GM06990 (cell line): ENCODE data around the gene PPP1R9A.

- RRBS: no CpG with 5 or more reads among the region's 7 CpGs
Measured at GRCh38 chr7:94367825-94368909, 26.5 kb upstream of the COL1A2 start.

DNA sequence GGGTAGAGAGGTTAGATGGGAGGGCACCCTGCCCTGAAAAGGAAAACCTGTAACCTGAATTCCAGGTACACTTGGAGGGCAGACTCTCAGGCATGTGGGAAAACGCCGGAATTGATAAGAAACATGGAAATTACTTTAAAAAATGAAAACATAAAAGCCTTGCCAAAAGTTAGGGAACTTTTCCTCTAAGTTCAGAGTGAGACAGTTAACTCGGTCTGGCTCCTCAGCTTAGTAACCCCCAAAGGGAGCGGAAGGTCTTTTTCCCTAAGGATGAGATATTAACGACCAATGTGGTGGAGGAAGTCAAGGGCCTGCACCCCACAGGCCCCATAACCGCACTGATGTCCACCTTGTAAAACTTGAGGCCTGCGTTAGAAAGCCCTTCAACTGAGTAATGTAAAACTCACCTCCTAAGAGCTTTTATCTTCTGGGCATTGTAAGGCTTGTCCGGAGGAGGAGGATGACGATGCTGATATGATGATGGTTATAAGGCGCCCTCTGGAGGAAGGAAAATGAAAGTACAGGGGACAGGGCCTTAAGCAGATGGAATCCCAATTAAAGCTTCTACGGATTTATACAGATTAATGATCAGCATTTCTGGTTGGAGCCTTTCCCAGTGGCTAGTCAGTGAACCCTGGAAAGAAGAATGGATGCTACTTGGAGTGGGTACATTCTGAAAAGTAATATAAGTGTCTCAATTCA lies 589 bp downstream of the COL1A2 start:
- RRBS: no CpG with 5 or more reads among the region's 11 CpGs

DNA sequence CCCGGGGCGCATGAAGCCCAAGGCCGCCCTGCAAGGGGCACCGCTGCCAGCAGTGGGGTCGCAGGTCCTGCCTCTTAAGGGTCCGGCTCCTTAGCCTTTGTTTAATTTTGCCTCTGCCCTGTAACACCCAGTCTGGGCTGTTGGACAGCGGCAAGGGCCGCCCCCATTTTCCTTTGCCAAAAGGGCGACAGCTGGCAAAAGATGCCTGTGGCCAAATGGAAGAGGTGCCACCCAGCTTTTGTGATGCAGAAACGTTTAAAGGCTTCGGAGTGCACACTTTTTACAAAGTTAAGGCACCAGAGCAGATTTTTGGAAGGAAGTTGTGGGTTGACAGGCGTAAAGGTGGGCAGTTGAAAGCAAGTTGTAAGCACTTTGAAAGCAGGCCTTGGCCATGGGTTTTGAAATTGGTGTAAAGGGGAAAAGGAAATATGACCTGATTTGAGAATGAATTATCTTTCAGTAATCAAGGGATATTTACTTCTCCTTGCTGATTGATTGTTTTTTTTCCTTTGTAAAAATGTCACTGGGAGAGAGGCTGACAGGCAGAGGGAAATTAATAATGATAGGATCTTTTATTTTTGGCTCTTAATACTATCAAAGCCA lies 1.1 kb downstream of the CASD1 start:
- RRBS: 7% methylated on average over 5 of the region's 12 CpGs

GRCh38 chr7:94907382-94908286 lies at the start of gene PPP1R9A:
Gene PPP1R9A (plus strand): TSS chr7:94907594.
- RRBS: 17% methylated on average over 45 of the region's 96 CpGs

- RRBS: no CpG with 5 or more reads among the region's 1 CpG
Measured at GRCh38 chr7:95401456-95402035, 5.4 kb upstream of the PON3 start.

GRCh38 chr7:95473238-95473875 lies 12.4 kb upstream of the ASB4 start:
- RRBS: no CpG with 5 or more reads among the region's 8 CpGs

GRCh38 chr7:95511701-95512144 lies 26.0 kb downstream of the ASB4 start:
- RRBS: no CpG with 5 or more reads among the region's 3 CpGs

DNA sequence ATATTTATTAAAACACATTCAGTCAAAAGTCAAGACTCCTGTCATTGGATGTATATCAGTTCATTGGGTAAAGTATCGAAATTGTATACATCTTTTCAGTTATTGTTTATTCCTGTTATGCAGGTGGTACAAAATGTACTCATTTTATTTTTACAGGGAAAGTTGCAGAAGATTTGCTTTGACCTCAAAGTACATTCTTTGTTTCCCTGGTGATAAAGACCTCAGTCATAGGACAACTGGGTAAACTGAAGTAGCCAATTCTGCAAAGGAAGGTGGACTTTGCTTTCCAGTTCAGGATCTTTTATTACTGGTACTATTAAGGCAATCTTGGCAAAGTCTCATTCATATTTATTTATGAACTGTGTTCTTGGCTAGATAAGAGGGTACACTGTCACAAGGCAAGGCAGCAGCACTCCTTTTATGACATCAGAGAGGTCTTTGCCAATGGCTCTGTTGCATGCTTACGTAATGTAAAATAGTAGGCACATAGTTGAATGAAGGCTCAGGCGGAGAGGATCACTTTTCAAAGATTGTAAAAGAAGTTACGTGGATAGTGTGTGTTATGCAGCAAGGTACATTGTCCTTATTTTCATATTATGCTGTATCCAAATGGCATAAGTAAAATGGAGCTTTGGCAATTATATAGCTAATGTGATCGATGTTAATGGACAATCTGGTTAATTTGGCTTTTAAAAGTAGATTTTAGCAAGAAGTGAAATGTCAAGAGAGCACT lies 63.7 kb upstream of the PDK4 start:
- RRBS: no CpG with 5 or more reads among the region's 5 CpGs

- RRBS: no CpG with 5 or more reads among the region's 2 CpGs
Measured at GRCh38 chr7:95683917-95684537, 87.7 kb upstream of the PDK4 start.

DNA sequence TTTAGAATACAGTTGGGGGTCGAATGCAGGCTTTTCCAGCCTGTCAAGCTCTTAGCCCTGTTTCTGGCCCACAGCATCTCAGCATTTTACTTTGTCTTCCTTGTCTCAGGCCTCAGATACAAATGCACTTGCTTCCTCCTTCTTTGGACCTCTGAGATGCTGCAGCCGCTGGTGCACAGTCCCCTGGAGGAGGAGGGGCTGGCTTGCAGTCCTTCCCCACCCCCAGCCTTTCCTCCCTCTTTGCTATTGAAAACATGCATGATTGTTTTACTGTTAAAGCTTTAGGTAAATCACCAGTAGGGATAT lies 1.8 kb downstream of the DYNC1I1 start:
- RRBS: no CpG with 5 or more reads among the region's 2 CpGs

DNA sequence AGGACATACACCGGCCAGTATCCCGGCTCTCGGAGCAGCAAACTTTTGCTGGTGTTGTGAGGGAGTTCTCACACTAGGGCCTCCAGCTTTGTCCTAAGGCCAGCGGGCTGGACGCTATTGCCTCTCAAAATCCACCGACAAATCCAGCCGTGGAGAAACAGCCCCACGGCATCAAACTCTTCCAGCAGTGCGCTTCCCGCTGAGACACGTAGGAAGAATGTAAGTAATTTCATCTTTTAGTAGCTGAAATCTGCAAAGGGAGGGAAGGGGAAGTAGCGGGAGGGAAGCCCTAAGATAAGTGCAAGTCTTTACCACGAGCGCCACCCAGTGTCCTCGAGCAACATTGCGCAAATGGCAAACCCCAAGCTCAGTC lies 2.9 kb upstream of the DLX5 start:
- RRBS: 15% methylated on average over 1 of the region's 16 CpGs

GRCh38 chr7:97118349-97119278 lies 1.1 kb downstream of the SDHAF3 start:
- RRBS: no CpG with 5 or more reads among the region's 15 CpGs

DNA sequence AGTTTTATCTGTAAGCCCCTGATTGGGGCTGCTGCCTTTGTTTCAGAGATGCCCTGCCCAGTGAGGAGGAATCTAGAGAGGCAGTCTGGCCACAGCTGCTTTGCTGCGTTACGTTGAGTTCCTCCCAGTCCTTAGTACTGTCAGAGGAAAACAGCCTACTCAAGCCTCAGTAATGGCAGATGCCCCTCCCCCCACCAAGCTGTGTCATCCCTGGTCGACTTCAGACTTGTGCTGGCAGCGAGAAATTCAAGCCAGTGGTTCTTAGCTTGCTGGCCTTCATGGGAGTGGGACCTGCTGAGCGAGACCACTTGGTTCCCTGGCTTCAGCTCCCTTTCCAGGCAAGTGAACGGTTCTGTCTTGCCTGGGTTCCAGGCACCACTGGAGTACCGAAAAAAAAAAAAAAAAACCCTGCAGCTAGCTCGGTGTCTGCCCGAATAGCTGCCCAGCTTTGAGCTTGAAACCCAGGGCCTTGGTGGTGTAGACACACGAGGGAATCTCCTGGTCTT lies 9.0 kb downstream of the SDHAF3 start:
- RRBS: no CpG with 5 or more reads among the region's 10 CpGs

DNA sequence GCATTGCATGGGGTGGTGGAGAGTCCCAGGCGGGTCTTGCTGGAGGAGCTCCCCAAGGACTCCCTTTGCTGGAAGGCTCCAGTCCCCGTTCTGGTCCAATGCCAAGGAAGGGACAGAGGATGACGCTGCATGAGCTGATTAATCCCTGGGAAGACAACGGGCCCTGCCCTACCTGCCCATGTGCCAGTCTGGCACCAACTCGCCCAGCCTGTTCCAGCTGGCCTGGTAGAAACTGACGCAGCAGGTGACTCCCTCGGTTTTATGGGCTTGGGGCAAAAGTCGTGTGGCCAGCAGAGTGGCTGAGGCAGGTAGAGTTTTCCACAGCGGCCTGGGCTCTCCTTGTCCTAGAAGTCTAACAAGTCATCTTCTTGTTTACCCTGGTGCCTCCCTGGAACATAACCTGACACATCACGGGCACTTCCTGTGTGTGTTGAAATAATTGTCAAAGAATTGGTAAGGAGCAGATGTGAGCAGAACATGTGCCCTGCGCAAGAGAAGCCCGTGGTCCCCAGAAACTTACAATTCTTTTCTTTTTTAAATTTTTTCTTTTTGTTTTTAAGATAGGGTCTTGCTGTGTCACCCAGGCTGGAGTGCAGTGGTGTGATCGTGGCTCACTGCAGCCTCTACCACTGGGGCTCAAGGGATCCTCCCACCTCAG lies 20.3 kb upstream of the LMTK2 start:
- RRBS: no CpG with 5 or more reads among the region's 13 CpGs

- RRBS: no CpG with 5 or more reads among the region's 29 CpGs
Measured at GRCh38 chr7:98294391-98295384, 13.2 kb downstream of the BRI3 start.

DNA sequence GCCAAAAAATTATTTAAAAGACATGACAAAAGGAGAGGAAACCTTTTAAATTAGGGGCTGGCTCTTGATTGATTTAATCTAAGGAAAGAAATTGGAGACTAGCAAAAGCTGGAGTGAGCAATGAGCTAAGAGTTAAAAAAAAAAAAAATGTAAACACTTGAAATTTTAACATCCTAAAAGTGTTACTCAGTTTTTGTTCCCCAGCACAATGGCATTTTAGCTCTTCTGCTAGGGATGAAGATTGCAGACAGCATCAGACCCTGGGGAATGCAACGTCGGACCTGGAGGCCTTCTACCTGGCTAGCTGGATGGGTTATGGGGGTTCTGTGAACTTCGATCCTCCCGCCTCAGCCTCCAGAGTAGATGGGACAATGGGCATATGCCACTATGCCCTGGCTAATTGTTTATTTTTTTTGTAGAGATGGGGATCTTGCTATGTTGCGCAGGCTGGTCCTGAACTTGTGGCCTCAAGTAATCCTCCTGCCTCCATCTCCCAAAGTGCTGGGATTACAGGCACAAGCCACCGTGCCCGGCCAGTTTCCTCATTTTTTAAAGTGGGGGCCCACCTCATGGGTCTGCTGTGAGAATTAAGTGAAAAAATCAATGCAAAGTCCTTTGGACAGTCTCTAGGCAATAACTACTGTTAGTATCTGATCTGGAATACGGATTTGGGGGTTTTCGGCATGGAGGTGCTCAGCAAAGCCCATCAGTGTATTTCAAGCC lies 23.9 kb downstream of the BRI3 start:
- RRBS: no CpG with 5 or more reads among the region's 9 CpGs

GRCh38 chr7:98565266-98565608 lies 51.8 kb upstream of the NPTX2 start:
- RRBS: no CpG with 5 or more reads among the region's 2 CpGs

DNA sequence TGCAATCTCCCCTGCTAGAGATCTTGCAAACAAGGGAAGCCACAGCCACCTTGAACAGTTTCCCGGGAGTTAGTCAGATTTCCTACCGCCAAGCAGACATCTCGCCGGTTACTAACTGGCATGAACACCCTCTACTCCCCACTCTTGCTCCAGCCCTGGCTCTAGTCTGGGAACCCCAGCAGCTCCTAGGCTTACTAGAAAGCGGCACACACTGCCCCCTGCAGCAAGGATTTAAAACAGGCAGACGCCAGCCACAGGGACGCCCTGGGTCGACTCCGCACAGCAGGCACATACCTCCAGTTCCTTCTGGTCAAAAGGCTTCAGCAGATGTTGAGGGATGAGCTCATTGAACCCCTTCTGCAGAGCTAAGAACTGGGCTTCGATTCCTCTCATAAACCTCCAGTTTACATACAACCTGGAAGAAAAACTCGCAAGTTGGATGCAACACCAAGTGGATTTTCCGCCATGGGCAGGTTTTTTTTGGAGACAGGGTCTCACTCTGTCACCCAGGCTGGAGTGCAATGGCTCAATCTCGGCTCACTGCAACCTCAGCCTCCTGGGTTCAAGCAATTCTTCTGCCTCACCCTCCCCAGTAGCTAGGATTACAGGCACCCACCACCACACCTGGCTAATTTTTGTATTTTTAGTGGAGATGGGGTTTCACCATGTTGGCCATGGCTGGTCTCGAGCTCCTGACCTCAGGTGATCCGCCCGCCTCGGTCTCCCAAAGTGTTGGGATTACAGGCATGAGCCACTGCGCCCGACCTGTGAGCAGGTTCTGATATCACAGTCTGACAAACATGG lies 106.9 kb downstream of the SMURF1 start:
- RRBS: 100% methylated on average over 1 of the region's 19 CpGs

DNA sequence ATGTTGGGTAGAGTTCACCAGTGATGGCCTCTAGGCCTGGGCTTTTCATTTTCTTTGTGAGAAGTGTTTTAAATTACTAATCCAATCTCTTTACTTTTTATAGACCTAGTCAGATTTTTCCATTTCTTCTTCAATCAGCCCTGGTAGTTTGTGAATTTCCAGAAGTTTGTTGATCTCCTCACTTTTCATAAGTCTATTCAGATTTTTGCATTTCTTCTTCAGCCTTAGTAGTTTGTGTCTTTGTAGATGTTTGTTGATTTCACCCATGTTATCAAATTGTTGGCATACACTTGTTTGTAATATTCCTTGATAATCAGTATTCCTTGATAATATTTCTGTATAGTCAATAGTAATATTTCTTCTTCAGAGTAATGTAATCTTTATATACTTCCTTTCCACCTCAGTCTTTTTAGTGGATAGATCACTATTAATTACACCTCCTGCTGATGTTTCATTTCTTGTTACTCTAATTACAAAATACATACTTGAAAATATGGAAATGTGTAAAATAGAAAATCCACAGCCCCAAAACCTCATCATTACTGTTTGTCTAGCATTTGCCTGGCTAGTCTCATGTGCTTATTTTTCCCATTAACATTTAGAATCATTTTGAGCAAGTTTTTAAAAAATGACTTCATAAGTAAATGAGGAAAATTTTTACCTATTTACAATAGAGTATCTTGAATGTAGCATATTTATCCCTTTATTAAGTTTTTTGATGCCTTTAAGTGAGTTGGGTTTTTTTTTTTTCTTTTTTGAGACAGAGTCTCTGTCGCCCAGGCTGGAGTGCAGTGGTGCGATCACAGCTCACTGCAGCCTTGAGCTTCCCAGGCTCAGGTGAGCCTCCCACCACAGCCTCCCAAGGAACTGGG lies 79.3 kb downstream of the SMURF1 start:
- RRBS: no CpG with 5 or more reads among the region's 2 CpGs